Calu3 (cell line): ENCODE results near the gene CD99.

- PRO-cap: no peak
Observed at GRCh38 chrX:94750-95378, 186.3 kb upstream of the PLCXD1 start.

GRCh38 chrX:276030-276505 is 5.1 kb upstream of the PLCXD1 start:
- PRO-cap: bidirectional peak, plus-strand start at chrX:276366, minus-strand start at chrX:276240

- PRO-cap: no peak
Observed at GRCh38 chrX:285308-285875, 4.2 kb downstream of the PLCXD1 start.

DNA sequence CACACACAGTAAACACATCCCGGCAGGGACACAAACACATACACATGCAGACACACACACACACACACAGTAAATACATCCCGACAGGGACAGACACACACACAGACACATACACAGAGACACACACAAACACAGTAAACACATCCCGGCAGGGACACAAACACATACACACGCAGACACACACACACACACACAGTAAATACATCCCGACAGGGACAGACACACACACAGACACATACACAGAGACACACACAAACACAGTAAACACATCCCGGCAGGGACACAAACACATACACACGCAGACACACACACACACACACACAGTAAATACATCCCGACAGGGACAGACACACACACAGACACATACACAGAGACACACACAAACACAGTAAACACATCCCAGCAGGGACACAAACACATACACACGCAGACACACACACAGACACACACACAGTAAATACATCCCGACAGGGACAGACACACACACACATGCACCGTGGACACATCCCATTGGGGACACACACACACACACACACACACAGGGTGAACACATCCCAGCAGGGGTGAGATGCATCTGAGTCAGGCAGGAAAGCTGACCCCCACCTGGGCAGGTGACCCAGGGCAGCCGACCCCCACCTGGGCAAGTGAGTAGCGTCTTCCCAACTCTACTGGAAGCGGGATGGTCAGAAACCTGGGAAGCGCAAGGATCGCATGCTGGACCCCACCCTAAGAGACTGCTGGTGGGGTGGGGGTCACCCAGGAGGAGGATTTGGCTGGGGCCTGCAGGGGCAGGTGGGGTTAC is 2.6 kb downstream of the GTPBP6 start:
- PRO-cap: no peak

DNA sequence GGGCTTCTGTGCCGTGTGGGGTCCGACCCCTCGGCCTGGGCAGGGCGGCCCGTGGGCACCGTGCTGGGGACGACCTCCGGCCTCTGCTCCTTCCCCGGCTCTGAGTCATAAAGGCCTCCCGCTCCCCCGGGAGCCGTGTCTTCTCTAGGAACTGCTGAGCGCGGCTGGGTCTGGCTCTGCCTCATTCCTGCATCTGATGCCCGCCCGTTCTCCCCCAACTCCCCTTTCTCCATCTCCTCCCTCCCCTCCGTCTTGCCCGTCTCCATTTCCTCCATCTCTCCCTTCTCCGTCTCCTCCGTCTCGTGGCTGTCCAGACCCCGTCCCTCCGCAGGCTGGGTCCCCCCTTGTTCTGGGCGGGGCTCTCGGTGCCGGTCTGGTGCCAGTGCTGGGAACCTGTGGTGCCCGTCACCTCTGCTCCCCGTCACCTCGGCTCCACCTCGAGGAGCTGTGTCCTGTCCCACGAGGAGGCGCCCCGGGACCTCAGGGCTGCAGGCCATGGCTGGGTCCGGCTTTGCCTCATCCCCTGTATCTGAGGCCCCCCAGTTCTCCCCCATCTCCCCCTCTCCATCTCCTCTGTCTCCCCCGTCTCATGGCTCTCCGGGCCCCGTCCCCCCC is 13.0 kb upstream of the GTPBP6 start:
- PRO-cap: no peak

- PRO-cap: no peak
Observed at GRCh38 chrX:368815-369762, 17.6 kb downstream of the PPP2R3B start.

GRCh38 chrX:385790-386457 is 783 bp downstream of the PPP2R3B start:
- PRO-cap: no peak

GRCh38 chrX:397526-398012 is 10.9 kb upstream of the PPP2R3B start:
- PRO-cap: no peak

DNA sequence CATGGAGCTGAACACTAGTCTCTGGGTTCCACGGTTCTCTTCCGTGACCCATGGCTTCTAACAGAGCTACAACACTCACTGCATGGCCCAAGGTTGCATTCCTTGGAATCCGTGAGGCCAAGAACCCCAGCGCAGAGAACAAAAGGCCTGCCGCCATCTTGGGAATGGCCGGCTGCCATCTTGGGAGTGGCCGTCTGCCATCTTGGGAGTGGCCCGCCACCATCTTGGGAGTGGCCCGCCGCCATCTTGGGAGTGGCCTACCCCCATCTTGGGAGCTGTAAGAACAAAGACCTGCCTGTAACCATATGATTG is 152.3 kb downstream of the CRLF2 start:
- PRO-cap: no peak

DNA sequence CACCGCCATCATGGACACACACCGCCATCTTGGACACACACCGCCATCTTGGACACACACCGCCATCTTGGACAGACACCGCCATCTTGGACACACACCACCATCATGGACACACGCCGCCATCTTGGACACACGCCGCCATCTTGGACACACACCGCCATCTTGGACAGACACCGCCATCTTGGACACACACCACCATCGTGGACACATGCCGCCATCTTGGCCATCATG is 9.5 kb downstream of the ASMTL start:
- PRO-cap: no peak

- PRO-cap: no peak
Observed at GRCh38 chrX:1453837-1454104, 1.1 kb upstream of the ASMTL start.

DNA sequence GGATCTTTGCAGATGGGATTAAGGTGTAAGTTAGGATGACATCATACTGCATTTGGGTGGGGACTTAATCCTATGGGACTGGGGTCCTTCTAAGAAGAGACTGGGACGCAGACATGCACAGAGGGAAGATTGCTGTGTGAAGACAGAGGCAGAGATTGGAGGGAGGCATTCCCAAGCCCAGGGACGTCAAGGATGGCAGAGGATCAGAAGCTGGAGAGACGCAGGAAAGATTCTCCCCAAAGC is 11.8 kb downstream of the P2RY8 start:
- PRO-cap: no peak

GRCh38 chrX:1546521-1547516 is 9.8 kb upstream of the P2RY8 start:
- PRO-cap: no peak

DNA sequence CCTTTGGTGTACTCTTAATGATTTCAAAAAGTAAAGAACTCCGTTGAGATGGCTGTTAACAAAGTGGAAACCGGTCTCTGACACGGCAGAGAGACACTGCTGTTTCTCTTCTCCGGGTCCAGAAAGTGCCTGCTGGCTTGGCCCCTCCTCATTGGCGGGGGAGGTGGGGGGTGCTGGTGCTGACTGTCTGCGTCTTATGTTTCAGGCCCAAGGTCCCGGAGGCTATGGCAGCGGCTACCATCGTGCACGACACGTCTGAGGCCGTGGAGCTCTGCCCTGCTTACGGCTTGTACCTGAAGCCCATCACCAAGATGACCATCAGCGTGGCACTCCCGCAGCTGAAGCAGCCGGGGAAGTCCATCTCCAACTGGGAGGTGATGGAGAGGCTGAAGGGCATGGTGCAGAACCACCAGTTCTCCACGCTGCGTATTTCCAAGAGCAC is 1.9 kb downstream of the AKAP17A start:
- PRO-cap: no peak

- PRO-cap: no peak
Observed at GRCh38 chrX:1601320-1602640, 10.4 kb downstream of the AKAP17A start.

- PRO-cap: no peak
Observed at GRCh38 chrX:2370672-2371384, 129.9 kb downstream of the DHRSX start.

DNA sequence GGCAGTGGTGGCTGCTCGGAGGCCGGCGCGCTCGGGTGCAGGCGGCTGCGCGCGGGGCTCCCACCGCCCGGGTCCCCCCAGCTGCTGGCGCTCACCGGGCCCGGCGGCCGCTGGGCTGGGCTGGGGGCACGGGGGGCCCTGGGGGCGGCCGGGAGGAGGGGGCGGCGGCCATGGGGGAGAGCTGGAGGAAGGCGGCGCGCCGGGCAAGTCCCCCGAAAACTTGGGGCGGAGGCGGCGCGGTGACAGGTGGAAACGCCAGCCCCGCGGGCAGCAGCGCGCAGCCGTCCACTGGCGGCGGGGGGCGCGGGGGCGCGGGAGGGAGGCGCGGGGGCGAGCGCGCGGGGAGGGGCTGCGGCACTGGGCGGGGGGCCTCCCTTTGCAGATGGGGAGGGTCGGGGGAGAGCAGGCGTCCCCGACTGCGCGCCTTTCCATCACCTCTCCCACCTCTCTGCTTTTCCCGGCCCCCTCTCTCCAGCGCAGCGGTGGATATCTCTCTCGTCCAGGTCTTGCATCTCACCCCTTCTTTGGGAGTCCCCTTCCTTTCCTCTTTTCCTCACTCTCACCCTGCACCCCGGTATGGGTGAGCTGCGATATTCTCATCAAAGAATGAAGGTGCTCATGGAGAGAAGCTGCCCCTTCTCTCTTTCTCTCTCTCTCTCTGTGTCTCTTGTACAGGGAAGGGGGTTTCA is 83.7 kb upstream of the DHRSX start:
- PRO-cap: no peak

- PRO-cap: no peak
Observed at GRCh38 chrX:2610829-2611082, 80.3 kb upstream of the CD99 start.

DNA sequence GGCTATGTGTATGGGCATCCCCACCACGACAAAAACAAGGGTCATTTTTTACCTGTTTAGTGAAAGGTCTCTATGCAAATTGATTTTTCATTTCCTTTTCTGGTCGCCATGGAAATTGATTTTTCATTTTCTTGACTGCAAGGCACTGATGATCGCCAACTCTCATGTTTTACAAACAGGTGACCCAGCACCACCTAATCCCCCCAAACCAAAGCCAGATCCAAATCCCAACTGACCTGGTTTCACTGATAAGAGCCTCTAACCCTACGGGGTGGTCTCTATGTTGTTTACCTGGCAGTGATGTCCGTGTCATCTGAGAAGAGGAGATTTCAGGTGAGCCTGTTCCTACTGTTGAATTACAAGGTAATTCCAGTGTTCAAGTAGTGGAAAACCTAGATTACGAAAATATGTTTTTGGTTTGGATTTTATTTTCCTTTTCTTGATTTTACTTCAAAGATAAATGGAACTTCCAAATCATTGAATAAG is 75.4 kb upstream of the CD99 start:
- PRO-cap: no peak

DNA sequence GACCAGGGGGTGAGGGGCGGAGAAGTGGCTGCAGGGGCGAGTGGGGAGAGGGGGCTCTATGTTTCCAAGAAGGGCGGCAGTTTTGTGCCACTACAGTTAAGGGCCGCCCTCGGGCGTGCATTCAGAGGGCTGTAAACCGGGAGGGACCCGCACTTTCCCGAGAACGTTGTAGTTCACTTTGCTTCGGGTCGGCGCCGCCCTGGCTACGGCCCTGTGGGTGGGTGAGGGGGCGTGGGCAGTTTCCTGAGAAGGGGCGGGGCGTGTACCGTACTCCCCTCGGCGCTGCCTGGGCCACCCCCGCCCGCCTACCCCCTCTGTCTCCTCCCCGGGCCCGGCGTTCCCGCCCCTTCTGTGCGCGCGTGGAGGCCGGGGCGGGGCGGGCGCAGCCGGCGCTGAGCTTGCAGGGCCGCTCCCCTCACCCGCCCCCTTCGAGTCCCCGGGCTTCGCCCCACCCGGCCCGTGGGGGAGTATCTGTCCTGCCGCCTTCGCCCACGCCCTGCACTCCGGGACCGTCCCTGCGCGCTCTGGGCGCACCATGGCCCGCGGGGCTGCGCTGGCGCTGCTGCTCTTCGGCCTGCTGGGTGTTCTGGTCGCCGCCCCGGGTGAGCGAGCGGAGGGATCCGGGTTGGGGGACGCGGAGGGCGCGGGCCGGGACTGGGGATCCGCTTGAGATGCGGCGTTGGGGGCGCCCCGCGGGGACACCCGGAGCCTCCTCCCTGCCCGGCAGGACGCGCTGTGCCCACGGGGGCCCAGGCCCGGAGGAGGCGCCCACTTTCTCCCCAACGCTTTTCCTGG is at the start of gene CD99:
Gene CD99, plus strand, starts transcription at position 470 of the 795 bp plus-strand sequence.
- PRO-cap: bidirectional peak, plus-strand start at position 501 of the sequence, minus-strand start at position 207 of the sequence; bidirectional peak, plus-strand start at position 669 of the sequence, minus-strand start at position 592 of the sequence